Placental pericyte (primary cell): Measurements from ENCODE around the genes CCZ1B and UMAD1.

DNA sequence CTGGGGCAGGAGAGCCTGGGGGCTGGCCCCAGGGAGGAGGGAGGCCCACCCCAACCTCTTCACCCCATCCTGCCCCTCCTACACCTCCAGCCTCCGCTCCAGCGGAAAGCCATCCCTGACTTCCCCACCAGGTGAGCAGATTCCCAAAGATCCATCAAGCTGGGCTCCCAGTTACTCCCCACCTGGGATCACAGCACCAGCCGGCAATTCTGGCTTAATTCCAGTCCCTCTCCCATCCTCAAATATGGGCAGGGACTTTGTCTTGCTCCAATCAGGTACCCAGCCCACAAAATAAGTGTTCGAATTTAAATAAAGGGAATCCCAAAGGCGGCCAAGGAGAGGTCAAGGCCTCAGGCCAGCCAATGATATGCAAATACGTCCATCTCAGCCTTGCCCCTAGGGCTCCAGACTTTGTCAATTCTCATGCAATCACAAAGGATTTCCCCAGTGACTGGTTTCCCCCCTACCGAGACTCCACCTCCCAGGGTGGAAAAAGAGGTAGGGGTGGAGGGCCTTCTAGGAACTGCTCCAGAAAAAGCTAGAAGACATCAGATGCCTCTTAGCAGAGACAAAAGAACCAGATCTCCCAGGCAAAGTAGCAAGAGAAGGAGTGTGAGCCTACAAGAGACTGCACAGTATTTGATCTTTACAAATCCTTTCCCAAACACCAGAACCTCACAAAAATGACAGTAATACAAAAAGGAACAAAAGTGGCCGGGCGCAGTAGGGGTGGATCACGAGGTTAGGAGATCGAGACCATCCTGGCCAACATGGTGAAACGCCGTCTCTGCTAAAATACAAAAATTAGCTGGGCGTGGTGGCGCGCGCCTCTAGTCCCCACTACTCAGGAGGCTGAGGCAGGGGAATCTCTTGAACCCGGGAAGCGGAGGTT lies 16.0 kb downstream of the TNRC18 start:
- CAGE, long polyA plus RNA = no peak

GRCh38 chr7:5420398-5421406 lies 2.9 kb downstream of the TNRC18 start:
- CAGE, long polyA plus RNA = no peak

- CAGE, long polyA plus RNA = no peak
Measured at GRCh38 chr7:5452483-5453464, 29.1 kb upstream of the TNRC18 start.

DNA sequence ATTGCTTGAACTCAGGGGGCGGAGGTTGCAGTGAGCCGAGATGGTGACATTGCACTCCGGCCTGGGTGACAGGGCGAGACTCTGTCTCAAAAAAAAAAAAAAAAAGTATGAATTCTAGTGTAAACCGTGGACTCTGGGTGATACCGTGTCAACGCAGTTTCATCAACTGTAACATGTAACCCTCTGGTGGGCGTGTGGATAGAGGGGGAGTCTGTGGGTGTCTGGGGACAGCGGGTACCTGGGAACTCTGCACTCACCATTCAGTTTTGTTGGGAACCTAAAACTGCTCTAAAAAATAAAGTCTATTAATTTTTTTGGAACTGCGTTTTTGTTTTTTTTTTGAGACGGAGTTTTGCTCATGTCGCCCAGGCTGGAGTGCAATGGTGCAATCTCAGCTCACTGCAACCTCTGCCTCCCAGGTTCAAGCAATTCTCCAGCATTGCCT lies 7.0 kb upstream of the FBXL18 start:
- CAGE, long polyA plus RNA = no peak

DNA sequence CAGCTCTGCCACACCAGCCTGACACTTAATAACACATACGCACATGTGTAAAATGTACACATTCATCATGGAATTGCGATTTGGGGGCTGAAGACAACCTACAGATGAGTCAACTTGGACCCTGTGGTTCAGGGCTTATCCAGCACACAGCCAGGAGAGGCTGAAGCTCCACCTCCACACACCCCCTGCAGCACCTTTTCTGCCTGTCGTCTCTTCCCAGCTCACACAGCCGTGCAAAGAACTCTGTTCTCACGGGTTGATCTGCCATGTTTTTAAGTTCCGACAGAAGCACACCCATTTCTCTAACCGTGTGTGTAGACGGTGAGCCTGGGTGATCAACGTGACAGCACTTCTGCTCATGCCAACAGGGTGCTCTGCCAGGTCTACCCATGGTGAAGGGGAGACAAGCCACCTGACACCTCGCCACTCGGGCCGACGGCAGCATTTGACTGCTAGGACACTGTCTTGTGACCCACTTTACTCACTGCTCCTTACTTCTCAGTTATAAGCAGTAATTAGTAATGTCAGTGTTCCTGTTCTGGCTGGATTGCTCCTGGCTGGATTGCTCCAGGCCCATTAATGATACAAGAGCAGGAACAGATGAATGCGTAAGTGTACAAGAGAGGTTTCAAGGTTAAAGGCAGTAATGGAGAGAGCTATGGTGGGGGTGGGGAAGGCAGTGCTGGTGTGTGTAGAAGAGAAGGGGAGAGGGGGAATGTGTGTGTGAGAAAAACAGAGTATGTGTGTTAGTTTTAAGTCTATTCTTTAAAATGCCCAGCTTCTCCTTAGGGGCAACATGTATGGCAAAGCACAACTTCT lies 90.4 kb downstream of the RNF216 start:
- CAGE, long polyA plus RNA = no peak

- CAGE, long polyA plus RNA = no peak
Measured at GRCh38 chr7:5824042-5824639, 42.7 kb upstream of the RNF216 start.

- CAGE, long polyA plus RNA = no peak
Measured at GRCh38 chr7:5831034-5831833, 49.4 kb upstream of the OCM start.

DNA sequence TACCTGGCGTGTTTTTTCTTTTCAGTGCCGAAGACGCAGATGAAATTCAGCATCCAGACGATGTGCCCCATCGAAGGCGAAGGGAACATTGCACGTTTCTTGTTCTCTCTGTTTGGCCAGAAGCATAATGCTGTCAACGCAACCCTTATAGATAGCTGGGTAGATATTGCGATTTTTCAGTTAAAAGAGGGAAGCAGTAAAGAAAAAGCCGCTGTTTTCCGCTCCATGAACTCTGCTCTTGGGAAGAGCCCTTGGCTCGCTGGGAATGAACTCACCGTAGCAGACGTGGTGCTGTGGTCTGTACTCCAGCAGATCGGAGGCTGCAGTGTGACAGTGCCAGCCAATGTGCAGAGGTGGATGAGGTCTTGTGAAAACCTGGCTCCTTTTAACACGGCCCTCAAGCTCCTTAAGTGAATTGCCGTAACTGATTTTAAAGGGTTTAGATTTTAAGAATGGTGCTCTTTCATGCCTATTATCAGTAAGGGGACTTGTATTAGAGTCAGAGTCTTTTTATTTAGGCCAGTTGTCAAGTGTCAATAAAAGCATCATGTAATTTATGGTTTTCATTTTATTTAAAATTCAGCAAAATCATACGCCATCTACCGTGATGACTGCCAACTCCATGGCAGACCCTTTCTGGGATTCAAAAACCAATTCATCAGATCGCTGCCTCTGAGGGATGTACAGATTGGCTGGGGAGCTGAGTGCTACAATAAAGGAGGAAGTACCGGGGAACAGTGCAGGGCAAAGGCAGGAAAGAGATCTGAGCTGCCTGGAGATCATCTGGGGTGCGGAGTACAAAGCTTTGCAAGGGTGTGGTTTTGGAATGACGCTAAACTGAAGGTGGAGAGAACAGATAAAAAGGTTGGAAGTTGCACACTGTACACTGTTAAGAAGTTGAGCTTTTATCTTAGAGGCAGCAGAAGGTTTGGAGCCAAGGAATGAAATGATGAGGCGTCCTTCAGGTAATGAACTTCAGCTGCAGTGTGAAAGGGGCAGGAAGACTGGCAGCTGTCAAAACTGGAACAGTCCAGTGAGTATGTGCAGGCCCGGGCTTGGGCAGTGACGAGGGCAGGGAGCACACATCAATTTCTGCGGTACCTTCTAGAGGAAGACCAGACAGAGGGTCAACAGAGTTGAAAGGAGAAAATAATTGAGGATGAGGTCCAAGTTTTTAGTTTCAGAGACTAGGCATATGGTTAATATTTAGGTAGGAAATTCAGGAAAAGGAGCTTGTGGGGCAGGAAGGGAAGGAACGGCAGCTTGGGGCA lies 7.5 kb upstream of the ANKRD61 start:
- CAGE, long polyA plus RNA = no peak

GRCh38 chr7:6106257-6106954 lies 1.7 kb downstream of the USP42 start:
- CAGE, long polyA plus RNA = no peak

DNA sequence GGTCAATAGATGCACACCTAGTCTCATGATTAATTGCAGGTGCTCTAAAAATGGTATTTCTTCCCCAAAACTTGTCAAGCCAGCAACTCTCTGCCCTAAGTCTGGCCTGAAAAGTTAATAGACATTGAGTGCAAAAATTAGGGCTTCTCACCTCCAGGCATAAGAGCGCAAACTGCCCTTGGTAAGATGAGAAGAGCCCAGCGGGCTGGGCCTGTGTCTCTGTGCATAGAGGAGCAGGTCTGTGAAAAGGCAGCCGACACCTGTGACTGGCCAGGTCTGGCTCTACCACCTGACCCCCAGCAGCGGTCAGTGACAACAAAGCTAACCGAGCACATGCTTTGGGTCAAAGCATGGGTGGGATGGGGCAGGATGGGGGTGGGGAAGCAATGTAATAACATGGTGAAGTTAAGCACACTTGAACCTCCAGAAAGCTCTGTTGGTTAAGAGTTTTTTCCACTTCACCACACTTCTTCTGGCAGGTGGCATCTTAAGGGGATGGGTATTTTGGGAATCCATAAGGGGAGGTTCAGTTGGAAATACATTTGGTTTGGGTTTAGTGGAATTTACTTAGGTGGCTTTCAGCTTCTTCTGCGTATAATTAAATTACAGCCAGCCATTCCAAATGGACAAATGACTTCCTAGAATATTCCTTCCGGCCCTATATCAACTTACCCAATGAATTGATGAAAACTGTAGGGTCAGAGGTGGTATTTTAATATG lies 29.2 kb downstream of the CYTH3 start:
- CAGE, long polyA plus RNA = no peak

- CAGE, long polyA plus RNA = no peak
Measured at GRCh38 chr7:6412556-6413374, 35.0 kb downstream of the DAGLB start.

GRCh38 chr7:6423111-6423719 lies 24.5 kb downstream of the DAGLB start:
- CAGE, long polyA plus RNA = no peak

GRCh38 chr7:6604365-6605001 lies 10.9 kb upstream of the ZNF853 start:
- CAGE, long polyA plus RNA = no peak

DNA sequence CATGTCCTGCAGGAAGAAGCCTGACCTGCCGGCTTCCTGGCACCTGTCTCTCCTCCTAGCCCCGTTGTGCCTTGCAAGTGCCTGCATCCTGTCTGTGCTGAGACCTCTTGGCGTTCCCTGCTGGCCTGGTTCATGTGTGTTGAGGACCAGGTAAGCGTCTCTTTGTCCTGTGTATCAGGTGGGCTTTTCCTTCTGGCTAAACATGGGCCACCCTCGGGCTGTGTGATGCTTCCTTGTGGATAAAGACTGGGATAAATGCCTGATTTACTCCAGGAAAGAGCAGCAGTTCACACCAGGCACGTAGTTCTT lies 4.6 kb downstream of the ZNF316 start:
- CAGE, long polyA plus RNA = no peak

GRCh38 chr7:6644200-6644821 lies 7.2 kb downstream of the ZNF316 start:
- CAGE, long polyA plus RNA = no peak

GRCh38 chr7:6825886-6826543 lies at the start of gene CCZ1B:
TSS of gene CCZ1B (minus strand) at chr7:6826275.
- CAGE, long polyA plus RNA = no peak

DNA sequence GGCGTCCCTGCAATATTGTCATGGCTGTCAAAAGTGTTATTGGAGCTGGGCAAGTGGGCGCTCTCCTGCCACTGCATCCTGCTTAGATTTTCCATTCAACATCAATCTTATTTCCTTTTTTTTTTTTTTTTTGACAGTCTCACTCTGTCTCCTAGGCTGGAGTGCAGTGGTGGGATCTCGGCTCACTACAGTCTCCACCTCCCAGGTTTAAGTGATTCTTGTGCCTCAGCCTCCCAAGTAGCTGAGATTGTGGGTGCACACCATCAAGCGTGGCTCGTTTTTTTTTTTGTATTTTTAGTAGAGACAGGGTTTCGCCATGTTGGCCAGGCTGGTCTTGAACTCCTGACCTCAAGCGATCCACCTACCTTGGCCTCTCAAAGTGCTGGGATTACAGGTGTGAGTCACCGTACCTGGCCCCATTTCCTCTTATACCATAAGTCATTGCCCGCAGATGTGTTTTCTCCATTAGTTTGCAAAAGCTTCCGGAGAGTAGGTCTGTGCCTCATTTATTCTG lies 119.9 kb upstream of the CCZ1B start:
- CAGE, long polyA plus RNA = no peak

GRCh38 chr7:7372967-7373652 lies 162.6 kb downstream of the COL28A1 start:
- CAGE, long polyA plus RNA = no peak

DNA sequence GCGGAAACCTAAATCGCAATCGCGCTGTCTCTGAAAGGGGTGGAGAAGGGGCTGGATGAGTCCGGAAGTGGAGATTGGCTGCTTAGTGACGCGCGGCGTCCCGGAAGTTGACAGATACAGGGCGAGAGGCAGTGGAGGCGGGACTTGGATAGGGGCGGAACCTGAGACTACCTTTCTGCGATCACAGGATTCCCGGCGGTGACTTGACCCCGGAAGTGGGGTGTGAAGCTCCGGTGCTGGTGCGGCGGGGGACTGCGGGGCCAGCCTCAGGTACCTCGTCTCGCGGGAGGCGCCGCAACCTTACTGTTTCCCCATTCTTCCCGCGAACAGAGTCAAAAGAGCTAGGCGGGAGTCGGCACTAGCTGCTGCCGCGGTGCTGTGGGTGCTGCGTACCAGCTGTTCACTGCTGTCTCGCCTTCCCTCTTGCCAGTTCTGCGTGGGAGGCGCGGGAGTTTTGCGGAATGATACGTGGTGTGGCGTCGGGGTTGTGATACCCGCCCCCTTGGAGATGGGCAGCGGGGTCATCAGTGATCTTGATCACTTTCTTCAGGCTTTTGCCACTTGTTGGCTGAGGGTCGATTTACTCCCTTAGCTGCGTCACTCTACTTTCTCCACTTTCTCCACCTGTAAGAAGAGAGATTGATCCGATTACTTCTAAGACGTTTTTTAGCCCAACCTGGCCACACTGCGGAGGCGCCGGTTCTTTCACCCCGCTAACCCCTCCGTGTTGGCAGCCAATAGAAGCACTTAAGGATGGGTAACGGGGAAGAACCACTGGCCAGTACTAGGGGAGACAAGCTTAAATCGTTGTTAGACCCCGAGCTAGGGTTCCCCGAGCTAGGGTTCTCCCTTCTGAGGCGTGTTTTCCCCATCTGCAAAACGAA lies at the start of gene UMAD1:
Gene UMAD1, plus strand, starts transcription at position 201 of the 884 bp plus-strand sequence.
- CAGE, long polyA plus RNA = no peak

DNA sequence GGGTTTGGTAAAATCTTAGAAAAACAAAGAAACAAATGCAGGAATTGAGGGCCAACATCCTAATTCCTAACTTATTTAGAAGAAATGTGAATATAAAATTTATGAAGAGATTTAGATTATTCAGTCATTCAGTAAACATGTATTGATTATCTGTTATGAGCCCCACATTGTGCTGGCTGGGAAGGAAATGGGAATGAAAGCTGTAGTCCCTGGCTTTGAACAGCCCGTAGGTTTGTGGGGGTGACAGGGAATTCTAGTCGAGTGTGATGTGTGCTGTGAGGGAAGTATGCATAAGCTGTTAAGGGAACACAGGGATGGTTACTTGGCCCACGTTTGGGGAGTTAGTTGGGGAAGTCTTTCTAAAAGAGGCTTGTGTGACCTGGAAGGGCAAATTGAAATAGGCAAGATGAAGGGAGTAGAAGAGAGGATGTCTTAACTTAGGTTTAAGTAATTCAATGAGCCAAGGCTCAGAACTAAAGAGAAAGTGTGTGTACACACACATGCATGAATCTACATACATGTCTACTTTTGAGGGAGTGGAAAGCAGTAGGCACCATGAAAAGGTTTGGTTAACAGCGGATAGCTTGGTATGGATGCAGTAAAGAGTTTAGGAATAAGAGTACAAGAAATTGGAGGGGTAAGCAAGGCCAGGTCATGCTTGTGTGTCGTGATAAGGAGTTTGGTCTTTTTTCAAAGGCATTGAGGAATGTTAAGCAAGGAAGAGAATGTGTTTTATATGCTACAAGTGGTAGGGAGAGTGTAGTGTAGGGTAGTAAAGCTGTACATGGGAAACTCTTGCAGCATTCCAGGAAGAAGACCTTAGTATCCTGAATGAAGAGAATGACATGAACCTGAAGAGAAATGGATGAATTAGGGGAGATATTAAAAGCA lies 102.3 kb upstream of the GLCCI1 start:
- CAGE, long polyA plus RNA = no peak